ENCODE data around the gene LANCL2.

GRCh38 chr7:54811374-54811631, 52.3 kb upstream of the SEC61G start:
- PRO-cap, result no peak

DNA sequence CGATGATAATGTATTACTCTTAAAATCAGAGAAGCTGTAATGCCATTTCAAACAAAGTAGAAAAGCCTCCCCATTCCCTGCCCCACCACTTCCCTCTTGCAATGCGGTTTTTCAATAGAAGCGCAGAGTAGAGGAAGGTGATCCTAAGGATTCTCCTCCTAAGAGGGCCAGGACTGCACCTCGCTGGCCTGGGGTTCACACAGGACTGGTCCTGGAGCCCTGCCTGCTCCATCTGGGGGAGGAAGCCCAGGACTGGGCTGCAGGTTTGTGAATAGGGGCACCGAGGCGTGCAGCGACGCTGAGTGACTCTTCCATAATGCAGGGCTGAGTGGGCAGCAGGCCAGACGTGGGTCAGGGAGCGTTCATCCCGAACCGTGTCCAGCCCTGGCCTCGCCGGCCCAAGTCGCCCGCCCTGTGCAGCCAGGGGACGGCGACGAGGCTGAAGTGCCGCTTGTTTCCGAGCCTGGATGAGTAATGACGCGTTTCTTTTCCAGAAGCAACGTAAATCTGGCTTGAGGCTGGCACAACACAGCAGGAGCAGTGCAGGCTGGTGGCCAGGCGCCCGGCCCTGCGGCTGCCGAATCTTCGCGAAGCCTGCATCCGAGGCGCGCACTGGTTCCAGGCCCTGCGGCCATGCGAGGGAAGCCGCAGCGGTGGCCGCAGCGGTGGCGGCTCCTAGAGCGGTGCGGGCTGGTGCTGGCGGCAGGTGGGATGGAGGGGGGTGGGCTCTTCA, 73.9 kb upstream of the SEC61G start:
- PRO-cap, result no peak

DNA sequence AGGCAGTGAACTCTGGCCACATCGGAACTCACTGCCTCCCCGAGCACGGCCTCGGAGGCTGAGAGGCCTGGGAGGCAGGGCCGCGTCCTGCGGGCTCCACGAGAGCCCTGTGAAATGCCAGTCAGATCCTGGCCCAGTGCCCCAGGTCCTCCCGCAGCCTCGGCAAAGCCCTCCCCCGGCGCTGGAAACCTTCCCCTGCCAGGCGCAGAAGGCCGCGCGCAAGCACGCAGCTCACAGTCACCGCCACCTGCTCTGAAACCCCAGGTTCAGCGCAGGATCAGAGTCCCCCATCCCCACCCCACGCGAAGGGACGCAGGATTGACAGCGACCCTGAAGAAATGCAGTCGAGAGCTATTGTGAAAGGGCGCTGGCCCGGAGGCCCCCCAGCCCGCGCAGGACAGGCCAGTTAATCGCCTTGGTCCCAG, 13.6 kb upstream of the EGFR start:
- PRO-cap, result no peak

- PRO-cap, result no peak
These were observed 11.2 kb downstream of the EGFR start for GRCh38 chr7:55029946-55030401.

DNA sequence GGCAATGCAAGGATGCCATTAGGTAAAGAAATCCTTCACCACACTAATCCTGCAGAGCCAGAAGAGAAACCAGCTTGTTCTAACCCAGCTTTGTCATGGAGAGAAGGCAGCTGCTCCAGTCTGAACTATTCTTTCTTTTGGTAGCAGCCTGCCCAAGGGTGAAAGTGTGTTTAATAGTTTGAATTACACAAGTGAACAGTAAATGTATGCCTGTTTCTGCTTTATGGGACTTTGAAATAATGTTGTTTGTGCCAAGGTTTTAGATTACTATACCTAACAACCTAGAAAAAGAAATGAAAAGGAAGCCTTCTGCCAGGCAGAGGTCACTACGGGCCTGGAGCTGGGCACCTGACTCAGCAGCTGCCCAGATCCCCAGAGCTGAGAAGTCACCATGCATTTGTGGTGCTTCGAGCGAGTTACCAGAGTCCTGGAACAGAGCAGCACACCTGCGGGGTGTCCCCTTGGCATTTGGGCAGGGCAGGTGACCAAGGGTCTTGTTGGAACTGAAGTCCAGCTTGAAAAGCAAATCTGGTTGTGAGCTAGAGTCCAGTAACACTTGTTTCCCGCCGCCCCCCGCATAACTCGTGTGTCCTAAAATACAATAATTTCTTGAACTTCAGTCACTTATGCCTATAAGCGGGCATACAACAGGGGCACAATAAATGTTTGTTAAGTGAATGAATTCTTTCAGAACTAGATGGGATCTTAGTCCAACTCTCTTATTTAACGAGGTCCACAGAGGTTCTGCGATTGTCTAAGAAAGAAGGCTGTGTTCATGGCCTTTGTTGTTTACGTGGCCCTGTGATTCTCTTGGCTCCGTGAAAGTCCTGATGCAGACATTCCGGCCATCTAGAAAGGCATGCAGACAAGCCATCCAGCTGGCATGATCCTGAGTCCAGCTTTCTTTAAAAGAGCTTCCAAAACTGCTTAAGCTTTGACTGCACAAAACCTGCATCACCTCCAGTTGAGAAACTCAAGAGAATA, 25.6 kb downstream of the EGFR start:
- PRO-cap, result no peak

DNA sequence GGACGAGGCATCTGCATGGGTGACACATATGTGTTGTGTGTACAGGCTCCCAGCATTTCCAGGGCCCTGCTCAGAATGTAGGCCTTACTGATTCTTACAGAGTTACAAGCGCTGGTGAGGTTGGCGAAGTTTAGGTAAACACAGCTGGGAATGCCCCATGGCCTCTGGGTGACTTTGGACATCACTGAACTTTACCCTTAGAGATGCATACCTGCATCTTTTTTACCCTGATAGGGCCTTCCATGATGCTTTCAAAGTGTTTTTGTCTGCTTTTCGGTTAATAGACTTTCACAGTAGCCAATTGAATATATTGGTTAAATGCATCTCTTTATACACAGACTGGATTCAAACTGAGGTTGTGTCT, 29.4 kb downstream of the EGFR start:
- PRO-cap, result no peak

DNA sequence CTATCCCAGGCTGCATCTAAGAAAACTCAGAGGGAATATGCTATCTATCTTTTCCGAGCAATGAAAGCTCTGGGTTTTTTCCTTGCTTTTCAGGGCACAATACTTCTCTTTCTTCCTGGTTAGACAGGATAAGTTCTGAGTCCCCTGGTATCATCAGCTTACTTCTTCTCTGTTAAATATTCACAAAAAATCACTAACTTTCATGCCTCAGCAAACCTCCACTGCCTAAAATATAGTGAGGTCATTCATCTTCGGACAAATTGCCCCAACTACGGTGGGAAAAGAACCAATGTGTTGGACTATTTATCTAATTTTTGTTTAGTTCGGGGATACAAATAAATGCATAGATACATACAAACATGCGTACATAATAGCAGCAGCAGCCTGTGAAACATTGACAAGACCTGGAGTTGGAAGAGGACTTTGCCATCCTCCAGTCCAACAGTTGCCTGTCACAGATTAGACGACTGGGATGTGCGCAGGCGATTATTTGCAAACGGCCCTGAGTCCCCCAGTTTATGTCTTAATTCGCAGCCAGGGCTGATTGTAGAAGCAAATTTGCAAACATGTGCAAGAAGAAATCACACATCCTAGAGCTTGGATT, 51.5 kb downstream of the EGFR start:
- PRO-cap, result no peak

DNA sequence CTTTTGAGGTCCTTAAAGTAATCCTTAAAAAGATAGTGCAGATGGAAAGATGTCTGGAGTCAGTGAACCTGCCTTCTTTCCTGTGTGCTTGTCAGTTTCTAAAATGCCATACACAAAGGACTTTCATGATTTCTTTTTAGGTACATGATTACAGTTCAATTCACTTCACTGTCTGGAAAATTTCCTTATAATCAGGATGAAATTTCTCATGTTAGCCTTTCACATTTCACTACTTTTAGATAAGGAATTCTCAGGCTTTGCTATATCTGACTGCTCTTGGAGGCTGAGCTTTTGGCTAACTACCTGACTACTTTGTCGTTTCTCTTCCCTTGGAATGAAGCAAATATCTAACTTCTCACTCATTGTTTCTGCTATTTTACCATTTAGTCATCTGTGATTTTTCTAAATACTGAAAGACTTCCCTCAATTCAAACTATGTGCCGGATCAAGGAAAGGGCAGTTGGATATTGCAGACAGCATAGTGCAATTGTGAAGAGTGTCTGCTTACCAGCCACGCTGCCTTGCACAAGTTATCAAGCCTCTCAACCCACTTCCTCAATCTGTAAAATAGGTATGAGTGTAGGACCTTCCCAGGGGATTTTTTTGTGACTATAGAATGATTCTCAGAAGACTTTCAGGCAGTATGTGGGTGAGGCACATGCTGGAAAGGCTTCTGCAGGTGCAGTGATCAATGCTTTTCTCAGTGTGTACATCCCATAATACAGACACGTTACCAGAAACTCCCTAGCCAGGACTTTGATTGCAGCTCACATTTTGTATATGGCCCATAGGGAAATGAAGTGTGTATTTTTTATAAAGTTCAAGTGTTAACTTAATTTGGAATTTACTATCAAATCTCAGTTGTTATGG, 54.2 kb downstream of the EGFR start:
- PRO-cap, result no peak

DNA sequence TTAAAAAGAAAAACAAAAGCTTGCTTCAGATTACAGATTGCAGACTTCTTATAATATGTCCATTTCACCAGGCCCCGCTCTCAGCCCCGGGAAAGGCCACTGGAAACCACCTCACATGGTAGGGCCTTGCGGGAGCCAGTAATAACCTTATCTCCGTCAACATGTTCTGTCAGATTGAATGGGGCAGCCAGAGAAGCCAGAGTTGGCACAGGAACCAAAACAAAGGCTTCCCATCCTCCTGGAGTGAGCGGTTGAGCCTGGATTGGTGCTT, 108.9 kb downstream of the EGFR start:
- PRO-cap, result no peak

DNA sequence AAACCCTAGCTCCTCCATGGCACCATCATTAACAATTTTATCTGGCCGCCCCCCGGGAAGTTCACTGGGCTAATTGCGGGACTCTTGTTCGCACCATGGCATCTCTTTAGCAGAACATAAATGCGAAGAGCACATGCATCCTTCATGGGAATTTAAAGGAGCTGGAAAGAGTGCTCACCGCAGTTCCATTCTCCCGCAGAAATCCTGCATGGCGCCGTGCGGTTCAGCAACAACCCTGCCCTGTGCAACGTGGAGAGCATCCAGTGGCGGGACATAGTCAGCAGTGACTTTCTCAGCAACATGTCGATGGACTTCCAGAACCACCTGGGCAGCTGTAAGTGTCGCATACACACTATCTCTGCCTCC, 127.6 kb downstream of the EGFR start:
- PRO-cap, result no peak

DNA sequence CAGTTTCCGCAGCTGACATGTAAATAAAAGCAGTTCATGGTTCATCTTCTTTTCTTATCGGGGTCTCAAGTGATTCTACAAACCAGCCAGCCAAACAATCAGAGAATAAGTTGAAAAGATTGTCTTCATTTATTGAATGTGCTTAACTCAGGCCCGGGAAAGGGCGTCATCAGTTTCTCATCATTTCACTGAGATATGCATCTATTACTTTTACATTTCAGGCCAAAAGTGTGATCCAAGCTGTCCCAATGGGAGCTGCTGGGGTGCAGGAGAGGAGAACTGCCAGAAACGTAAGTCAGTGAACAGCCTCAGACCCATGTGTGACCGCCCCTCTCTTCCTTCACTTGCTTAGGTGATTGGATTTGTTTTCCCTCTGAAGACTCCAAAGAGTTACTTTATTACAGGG, 132.3 kb downstream of the EGFR start:
- PRO-cap, result no peak

DNA sequence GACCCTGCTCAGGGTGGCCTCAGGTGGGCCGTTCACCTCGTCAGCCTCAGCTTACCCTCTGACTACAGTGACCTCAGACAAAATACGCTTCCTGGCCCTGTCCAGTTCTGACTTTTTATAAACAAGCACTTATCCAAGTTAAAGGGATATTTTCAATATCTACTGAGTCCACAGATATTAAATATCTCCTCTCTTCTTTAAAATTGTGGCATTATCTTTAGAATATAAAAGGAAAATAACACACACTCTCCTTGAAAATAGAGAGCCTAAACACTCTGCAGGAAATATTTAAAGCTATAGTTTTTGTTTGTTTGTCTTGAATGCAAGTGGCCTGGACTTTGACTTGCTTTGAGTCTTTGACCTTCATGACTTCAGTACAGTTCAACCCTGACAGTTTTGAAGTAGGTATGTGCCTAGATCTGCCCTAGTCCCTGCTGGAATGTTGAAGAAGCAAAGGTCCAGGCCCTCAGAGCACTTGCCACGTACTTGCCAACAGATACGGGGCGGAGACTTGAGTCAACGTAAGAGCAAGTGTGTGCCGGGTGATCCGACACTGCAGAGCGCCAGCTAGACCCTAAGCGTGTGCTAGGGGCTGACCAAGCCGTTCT, 159.8 kb downstream of the EGFR start:
- PRO-cap, result no peak

GRCh38 chr7:55254608-55255368, 110.3 kb upstream of the LANCL2 start:
- PRO-cap, result unidirectional peak, plus-strand start at chr7:55255054

DNA sequence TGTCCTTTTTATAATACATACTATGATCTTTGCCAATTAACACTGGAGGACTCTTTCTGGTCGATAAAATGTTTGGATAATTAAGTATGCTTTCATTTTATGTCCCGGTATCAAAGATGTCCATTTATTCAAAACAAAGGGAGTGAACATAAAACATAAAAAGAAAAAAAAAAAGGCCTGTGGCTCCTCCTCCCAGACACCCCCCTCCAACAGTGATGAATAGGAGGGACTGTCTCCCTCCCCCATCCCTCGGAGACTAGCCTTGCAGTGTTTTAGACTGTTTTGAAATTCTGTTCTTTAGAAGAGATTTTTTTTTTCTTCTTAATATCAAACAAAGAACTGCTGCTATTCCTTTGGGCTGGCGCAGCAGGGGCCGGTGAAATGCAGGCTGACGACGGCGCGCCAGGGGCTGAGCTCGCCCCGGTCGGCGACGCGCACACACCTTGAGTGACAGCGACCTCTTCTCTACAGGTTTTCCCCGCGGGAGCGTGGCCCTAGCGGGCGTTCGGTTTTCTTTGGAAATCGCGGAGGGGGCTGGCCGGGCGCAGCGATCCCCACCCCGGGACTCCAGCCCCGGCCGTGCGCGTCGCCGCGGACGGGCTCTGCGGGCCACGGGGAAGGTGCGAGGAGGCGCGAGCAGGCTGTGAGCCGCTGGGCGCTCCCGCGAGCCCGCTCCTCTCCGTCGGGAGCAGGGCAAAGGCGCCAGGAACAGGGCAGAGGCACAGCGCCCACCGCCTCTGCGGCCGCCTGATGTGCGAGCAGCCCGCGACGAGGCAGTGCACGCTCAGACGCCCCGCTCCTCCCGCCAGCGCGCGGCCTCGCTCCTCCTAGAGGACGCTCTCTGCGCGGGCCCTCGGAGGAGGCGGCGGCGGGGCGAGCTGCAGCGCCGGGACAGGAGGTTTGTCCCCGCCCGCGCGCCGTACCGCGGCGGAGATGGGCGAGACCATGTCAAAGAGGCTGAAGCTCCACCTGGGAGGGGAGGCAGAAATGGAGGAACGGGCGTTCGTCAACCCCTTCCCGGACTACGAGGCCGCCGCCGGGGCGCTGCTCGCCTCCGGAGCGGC, at the start of gene LANCL2:
LANCL2 (plus strand) TSS at position 245 of the 1,064 bp plus-strand sequence.
- PRO-cap, result bidirectional peak, plus-strand start at position 961 of the sequence, minus-strand start at position 893 of the sequence

DNA sequence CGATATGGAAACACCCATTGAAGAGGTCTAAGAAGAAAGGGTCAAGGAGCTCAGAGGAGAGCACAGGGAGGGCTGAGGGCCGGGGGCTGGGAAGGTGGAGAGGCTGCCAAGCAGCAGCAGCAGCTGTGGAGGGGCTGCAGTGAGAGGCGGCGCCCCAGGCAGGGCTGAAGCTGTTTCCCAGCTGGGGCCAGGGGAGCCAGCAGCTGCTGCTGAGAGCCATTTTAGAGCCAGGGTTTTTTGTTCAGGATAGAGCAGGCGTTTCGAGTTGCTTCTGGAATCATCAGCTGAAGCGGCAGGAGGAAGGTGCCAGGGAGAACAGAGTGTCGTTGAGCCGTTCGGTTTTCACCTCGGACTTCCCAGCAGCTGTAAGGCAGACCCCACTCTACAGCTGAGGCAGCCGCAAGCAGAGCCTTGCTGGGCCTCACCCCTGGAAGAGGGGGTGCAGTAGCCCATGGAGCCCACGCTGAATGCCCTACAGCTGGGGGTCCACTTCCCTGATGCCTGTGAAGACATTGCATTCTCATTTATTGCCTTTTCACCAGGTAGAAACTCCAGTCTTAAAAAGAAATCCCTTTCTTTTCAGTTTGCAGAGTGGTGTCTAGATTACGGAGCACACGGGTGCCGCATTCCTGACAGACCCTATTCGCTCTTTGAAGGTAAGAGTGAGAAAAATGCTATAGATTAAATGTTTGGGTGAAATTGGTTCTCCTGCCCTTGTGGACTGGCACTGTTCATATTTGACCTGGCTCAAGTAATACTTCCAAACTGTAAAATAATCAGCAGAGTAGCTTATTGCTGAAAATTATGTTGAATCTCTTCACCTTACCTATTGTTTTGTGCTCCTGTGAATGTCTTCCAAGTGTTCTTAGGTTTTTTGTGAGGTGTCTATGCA, 62.9 kb downstream of the LANCL2 start:
- PRO-cap, result no peak

- PRO-cap, result no peak
These were observed 39.0 kb downstream of the VOPP1 start for GRCh38 chr7:55532890-55534151.

DNA sequence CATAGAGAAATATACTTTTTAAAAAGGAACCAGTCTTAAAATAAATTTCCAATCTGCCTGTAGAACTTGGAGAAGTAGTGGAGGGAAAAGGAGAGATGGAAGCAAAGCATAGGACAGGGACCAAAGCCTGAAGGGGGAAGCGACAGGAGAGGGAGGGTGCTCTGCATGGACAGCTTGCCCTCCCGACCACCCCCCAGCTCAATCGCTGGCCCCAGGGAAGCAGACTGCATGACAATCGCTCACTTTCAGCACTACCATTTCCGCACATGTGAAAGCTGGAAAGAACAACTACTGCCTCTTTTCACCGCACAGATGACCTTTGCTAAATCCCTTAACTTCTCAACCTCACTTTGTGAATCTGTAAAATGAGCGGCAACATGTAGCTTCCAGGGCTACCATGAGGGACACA, 17.2 kb downstream of the VOPP1 start:
- PRO-cap, result no peak

- PRO-cap, result no peak
These were observed 16.2 kb downstream of the VOPP1 start for GRCh38 chr7:55555887-55556659.

DNA sequence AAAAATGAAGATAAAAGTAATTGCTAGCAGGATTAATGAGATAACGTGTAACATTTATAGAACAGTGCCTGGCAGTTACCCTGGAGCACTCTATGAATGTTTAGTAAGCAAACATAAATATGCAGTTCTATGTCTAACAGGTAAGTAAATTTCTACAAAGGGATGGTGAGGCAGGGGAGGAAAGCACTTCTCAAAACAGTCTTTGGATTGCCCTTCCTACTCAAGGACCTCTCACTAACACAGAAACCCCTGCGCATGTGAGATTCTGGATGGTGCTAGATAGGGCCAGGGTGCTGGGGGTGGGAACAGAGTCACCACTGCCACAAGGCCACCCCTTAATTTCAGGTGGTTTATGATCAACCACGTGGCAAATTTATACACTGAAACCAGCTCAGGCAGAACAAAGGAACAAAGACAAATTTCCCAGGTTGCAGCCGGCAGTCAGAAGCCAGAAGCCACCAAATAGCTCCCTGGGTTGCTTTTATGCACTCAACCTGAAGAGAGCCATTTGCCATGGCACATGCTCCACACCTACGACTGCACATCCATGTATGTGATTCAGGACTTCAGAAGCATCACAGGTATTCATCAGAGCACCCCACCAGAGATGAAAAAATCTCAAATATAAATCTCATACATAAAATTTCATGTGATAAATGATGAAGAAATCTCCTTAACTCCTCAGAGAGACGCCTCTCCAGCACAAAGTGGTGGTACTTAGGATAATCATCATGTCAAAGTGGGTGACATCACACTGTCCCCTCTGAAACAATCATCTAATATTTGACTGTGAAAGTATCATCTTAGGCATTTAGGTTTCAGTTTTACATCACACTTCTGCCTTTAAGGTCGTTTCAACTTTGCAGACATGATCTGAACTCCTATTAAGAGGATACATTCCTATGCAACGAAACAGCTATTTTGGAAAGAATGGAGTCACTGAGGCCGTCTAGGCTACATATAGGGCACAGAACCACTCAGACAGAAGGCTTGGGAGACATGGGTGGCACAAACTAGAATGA, 2.4 kb downstream of the VOPP1 start:
- PRO-cap, result no peak

GRCh38 chr7:55694417-55695136, 122.3 kb upstream of the VOPP1 start:
- PRO-cap, result no peak

All from pulmonary artery (tissue), 1 donor.